Mesenchymal stem cell of adipose (primary cell): Measurements from ENCODE around the genes ATXN7L3, DCAKD, ACBD4 and HEXIM2.

DNA sequence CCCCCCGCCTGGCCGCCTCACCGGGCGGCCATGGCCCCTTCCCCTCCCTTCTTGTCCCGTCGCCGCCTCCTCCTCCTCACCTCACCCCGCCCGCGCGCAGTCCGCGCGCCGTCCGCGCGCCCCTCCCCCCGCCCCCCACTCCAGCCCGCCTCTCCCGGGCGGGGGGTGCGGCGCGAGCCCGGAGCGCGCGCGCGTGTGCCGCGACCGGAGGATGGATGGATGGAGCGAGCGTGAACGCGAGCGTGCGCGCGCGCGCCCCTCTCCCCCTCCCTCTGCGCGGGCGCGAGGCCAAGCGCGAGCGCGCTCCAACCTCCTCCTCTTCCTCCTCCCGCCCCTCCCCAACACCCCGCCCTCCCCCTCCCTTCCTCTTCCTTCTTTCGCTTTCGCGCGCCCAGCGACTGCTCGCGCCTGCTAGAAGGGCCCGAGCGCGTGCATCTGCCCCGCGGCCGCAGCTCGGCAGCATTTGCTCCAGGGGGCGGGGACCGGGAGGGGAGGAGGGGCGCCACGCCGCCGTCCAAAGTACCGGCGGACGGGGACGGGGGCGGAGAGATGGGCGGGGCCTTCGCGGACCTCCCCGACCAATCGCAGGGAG is at the start of gene ATXN7L3:
ATXN7L3 (minus strand) TSS at position 236 of the 592 bp plus-strand sequence.
- CAGE, long polyA plus RNA = no peak

GRCh38 chr17:44221177-44222021 is 1.9 kb upstream of the UBTF start:
- CAGE, long polyA plus RNA = no peak

DNA sequence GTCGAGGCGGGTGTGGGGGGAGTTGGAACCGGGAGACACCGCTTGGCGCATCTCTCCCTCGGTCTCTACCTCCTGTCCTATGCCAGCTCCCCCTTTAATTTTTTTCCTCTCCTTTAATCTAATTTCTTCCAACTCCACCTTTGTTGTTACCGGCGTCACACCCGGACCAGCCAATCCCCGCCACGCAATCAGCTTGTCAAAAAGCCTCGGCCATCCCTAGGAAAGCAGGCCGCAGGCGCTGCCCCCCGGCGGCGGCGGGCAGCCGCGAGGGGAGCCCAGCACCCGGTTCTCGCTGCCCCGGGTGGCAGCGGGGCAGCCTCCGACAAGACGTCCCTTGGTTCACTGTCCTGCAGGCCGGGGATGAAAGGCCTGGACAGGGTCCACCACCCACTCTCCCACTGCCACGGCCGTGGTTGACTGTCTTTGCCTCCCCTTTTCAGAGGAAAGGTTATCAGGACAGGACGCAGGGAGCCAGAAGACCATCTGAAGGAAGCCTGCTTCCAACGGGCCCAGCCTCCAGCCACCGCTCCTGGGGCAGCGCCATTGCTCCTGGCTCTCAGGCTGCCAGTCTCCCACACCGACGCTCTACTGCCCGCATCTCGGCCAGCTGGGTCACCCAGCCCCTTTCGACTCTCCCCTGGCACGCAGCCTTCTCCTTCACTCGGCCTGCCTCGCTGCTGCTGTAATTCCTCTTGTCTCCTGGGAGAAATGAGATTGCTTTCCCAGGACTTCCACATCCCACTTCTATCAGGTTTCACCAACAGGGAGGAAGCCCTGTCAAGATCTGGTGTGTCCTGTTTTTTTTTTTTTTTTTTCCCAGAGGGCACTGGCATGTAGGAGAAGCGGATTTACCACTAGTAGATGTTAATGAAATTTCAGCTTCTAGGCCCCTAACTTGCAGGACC is 2.8 kb upstream of the UBTF start:
- CAGE, long polyA plus RNA = no peak

GRCh38 chr17:44354558-44354943 is 9.1 kb downstream of the FAM171A2 start:
- CAGE, long polyA plus RNA = no peak

GRCh38 chr17:44759130-44760039 is 597 bp downstream of the ADAM11 start:
- CAGE, long polyA plus RNA = no peak

DNA sequence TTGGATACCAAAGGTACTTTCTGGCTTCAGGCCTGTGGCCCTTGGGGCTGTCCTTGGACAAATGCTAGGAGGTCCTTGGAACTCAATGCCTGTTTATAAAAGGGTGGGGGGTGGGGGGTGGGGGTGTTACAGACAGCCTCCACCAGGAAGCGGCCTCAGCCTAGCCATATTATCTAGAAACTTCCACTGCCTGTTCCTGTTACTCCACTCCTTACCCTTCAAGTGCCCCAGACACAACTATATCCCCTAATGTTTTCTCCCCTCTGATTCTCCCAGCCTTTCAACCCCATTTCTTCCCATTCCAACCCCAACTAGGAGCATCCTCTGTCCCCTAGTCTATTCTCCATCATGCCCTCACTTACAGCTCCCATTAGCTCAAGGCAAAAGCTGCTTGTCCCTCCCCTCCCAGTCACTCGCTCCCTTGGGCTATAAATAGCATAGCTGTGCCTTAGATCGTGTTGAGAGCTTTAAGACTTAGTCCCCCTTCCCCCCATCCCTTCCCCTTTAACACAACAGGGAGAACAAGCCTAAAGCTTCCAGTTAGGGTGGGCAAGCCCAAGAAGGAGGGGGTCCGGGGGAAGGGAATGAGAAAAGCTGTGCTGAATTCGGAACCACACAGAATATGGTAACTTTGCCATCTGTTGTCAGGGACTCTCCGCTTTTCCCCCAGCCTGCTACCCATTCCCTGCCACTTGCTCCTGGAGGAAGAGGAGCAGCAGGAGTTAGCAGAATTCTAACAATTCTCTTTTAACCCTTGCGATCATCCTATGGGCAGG is 5.1 kb upstream of the HIGD1B start:
- CAGE, long polyA plus RNA = no peak

GRCh38 chr17:44865017-44865797 is 17.5 kb downstream of the HIGD1B start:
- CAGE, long polyA plus RNA = no peak

DNA sequence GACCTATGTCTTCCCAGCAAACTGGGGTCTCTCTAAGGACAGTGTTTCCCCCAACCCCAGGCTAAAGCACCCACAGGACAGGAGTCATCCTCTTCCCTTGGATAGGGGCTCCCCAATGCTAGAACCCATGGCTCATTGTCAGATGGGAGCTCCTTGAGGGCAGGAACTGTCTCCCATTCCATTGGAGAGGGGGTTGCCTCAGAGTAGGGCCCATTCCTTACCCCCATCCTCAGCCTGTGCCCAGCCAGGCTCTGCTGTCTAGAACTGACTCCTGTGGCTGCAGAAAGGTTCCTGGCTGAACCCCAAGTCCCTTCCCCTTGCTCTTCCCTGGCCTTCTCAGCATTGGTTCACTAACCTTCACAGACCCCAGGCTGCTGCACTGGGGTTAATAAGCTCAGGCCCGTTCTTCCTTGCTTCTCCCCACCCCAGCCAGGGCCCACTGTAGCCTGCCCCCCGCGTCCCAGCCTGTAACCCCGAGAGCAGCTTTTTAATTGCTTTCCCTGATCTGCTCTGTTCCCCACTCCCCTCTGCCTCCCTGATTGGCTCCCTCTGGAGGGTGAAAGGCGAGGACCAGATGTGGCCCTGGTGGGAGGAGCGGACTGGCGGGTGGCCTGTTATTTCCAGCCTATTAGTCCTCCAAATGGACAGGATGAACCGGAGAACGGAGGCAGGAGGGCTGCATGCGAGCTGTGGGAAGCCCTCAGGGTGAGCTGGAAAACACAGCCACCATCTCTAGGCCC is 5.9 kb upstream of the GFAP start:
- CAGE, long polyA plus RNA = no peak

GRCh38 chr17:44965867-44966195 is 2.3 kb downstream of the C1QL1 start:
- CAGE, long polyA plus RNA = no peak

DNA sequence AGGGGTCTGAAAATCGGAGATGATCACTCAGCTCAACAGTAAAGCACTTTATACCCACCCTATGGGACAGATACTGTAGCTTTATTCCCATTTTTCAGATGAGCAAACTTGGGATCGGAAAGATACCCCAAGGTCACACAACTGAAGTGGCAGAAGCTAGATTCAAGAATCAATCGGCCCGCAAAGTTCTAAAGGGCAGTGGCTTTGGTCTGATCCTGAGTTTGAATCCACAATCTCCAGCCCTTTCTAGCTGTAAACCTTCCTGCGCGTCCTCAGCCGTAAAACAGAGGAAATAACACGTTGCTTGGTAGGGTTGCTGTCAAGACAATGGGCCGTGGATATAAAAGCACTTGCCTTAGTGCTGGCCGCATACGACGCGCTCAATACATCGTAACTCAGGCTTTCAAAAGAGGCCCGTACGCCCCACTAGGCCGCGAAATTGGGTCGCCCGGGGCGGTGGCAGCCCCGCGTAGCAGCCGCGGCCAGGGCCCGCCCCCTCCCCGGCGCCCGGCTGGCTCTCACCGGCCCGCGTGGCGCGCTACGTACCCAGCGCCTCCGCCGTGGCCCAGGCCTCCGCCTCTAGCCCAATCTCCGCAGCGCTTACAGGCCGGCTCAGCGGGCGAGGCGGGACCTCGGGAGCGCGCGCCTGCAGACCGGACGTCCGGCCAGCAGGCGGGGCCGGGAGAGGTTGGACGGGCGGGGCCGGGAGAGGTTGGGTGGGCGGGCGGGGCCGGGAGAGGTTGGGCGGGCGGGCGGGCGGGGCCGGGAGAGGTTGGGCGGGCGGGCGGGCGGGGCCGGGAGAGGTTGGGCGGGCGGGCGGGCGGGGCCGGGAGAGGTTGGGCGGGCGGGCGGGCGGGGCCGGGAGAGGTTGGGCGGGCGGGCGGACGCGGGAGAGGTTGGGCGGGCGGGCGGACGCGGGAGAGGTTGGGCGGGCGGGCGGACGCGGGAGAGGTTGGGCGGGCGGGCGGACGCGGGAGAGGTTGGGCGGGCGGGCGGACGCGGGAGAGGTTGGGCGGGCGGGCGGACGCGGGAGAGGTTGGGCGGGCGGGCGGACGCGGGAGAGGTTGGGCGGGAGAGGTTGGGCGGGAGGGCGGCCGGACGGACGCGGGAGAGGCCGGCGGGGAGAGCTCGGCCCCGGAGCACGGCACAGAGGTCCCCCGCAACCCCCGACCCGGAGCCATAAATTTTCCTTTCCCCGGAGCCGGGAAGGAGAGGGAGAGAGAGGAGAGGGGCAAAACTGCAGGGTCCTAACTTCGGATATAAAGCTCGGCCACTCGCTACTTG is at the start of gene DCAKD:
DCAKD (minus strand) TSS at position 626 of the 1,284 bp plus-strand sequence.
- CAGE, long polyA plus RNA = no peak

GRCh38 chr17:45052291-45052666 is 847 bp upstream of the DCAKD start:
- CAGE, long polyA plus RNA = no peak

GRCh38 chr17:45060433-45061195 is 503 bp upstream of the NMT1 start:
- CAGE, long polyA plus RNA = no peak

DNA sequence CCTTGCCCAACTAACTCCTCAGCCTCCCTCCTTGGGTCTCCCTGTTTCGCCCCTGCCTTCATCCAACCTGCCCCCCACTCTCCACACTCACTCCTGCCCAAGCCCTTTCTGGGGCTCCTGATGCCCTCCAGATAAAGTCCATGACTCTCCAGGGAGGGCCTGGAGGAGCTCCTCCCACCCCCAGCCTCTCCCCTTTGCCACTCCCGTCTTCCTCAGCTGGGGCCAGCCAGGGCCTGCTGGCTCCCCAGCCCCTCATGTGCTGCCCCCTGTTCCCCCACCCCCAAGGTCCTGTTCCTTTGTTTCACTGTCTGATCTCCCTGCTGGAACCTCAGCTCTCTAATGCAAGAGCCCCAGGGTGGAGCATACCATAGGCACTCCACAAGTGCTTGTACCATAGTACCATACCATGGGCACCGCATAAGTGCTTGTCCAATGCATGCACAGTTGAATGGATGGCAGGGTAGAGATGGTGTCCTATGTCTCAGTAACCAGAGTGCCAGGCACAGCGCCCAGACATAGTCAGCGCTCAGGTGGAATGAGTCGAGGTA is 1.6 kb downstream of the PLCD3 start:
- CAGE, long polyA plus RNA = no peak

DNA sequence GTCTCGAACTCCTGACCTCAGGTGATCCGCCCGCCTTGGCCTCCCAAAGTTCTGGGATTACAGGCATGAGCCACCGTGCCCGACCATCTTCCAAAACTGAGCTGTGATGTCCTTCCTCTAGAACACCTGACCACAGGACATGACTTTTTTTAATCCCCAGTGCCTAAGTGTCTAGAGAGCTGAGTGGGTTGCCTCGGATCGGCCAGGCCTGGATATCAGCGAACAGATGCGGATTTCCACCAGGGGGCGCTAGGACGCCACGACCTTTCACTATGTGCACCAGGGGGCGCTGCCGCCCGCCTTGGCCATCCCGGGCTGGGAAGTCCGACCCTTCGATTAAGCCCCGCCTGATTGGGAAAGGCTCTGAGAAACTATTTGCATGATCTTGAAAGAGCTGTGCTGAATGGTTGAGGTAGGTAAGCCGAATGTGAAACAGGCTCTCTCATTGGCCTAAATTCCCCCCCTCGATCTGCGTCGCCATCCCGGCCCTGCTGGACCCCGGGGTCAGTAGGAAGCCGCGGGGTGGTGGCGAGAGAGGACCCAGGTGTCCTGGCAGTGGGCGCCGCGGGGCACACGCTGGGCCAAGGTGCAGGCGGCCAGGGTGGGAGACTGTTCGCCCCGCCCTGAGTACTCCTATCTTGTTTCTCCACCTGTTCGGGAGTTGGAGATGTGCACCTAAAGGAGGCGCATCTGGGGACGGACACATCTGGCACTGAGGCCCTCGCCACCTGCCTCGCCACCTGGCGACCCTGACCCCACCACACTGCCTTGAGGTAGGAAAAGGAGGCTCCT is at the start of gene ACBD4:
ACBD4 (plus strand) TSS at position 507 of the 792 bp plus-strand sequence.
- CAGE, long polyA plus RNA = no peak

DNA sequence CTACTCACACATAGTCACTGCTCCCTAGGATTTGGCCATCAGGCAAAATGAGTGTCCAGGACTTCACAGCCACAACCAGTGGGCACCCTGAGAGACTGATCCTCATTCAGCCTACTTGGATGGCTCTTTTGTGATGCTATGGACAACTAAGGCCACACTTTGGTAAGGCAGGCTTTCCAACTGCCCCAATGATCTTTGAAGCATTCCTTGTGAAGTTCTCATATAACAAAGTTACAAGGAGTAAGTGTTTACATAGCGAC is 3.6 kb upstream of the HEXIM2 start:
- CAGE, long polyA plus RNA = no peak

DNA sequence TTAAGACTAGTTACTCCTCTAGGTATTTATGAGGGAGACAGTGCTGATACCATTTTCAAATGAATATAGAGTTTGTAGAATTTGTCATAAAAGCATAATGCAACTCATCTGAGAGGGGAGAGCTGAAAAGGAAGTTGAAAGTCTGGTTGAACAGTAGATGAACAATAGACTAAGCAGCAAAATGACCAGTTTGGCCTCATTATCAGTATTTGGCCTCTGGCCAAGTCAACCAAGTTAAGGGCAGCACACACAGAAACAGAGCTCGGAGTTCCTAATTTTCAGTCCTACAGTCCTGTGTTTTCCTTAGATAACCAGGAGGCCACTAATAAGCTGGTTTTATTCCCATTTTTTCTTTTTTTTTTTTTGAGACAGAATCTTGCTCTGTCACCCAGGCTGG is 3.3 kb upstream of the HEXIM2 start:
- CAGE, long polyA plus RNA = no peak

DNA sequence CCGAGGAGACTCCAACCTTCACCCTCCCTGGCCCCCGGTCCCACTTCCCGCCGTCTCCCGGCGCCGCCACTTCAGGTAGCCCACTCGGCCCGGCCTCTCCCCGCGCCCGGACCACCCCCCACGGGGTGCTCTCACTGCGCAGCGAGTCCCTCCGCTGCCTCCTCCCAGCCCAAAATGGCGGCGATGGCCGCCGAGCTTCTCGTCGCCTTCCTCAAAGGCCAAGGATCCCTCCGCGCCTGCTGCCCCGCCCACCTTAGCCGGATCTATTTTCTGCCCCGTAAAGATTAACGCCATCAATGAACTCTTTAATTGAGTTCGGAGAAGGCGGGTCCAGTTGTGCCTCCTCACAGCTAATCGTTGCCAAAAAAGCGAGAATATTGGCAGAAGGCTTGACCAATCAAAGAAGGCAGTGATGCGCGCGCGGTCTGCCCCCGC is 332 bp upstream of the HEXIM2 start:
- CAGE, long polyA plus RNA = no peak

- CAGE, long polyA plus RNA = no peak
Observed at GRCh38 chr17:45161761-45162176, at the start of gene HEXIM2. HEXIM2 (plus strand) TSS chr17:45161875.

DNA sequence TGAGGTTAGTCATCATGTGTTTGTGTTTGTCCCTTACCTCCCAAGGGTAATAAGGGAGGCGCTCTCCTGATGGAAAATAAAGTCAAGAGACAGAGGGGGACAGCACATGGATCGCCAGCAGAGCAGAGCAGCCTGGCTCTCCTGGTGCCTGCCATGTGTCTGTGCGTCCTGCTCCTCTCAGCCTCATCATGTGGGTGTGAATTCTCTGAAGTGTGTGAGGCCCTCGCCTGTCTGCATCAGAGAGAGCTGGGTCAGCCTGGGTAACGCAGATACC is 8.8 kb downstream of the HEXIM2 start:
- CAGE, long polyA plus RNA = no peak

DNA sequence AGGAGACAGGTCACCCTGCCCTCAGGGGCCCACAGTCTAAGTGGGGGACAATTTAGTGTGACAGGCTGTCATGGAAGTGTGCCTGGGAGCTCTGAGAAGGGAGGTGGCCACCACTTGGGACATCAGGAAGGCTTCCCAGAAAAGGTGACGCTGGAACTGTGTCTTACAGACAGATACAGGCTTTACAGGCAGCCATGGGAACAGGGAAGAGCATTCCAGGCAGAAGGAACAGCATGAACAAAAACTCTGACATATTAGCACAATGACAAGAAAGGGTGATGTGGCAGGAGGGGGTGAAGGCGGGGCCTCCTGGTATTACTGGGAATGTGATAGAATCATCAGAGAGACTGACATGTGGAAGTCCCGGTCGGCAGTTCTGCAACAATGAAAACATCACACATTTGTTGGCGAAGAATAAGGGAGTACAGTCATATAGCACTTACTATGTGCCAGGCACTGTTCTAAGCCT is 13.5 kb downstream of the FMNL1 start:
- CAGE, long polyA plus RNA = no peak